Bronchial lymph node (tissue), 1 donor: ENCODE measurements around a stretch of chr6.

DNA sequence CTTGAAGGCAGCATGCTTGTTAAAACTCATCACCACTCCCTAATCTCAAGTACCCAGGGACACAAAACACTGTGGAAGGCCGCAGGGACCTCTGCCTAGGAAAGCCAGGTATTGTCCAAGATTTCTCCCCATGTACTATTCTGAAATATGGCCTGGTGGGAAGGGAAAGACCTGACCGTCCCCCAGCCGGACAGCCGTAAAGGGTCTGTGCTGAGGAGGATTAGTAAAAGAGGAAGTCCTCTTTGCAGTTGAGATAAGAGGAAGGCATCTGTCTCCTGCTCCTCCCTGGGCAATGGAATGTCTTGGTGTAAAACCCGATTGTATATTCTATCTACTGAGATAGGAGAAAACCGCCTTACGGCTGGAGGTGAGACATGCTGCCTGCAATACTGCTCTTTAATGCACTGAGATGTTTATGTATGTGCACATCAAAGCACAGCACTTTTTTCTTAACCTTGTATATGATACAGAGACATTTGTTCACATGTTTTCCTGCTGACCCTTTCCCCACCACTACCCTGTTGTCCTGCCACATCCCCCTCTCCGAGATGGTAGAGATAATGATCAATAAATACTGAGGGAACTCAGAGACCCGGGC is 85.4 kb upstream of the ZNF322 start:
- PRO-cap: no peak

DNA sequence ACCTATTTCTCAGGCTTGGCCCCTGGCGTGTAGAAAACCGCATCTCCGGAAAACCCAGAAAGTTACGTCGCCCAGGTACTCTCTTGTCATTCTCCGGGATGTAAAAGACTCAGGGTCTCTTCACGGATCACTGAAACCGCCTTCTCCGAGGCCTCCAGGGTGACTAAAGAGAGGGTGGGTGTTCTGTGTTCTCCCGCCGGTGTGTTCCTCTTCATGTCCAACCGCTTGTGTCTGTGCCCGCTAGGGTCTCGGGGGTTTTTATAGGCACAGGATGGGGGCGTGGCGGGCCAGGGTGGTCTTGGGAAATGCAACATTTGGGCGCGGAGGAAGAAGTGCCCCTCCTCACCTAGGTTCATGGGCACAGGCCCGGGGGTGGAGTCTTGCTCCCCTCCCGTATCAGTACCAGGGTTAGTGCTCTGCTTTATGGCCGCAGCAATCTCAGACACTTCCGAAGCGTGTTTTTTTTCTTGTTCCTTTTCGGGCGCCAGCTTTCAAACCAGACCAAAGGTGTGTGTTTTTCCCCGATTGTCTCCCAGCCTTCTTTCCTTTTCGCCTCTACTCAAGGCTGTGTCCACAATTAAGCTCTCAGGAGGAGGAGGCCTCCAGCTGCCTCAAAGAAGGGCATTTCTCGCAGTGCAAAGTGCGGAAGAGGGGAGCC is 95.3 kb upstream of the ZNF322 start:
- PRO-cap: no peak

- PRO-cap: no peak
Measured at GRCh38 chr6:27162152-27162628, 15.3 kb downstream of the H2AC12 start.

DNA sequence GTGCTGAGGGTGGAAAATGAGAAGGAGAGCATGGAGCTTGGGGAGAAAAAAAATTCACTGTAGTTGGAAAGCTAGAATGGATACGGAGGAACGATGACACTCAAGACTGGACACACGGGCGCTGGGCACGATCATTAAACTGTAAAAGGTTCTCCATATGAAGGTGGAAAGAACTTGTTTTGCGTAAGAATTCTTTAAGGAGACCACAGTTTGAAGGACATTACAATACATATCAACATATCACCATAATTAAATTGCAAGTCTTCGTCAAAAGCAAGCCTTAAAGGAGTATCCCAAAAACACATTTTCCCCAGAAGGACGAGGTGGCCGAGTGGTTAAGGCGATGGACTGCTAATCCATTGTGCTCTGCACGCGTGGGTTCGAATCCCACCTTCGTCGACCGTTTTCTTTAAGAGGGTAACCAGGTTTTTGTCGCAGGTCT is 14.4 kb downstream of the POM121L2 start:
- PRO-cap: no peak

DNA sequence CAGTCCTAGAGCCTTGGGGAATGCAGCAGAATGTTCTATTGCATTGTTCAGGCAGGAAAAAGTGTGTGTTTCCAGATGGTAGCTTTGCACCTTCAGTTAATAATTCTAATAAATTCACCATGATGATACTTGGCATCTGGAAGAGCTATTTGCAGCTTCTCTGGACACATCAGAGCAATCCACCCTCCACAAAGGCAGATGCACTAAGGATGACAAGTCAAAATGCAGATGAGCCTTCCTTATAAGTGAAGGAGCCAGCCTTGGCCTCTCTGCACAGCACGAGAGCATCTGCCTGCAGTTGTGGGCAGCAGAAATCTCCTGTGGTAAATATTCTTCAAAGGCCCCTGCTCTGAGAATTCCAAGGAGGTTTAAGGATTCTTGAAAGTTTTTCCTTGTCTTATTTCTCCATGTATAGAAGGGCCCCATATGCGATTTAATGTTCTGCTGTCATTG is 6.9 kb upstream of the POM121L2 start:
- PRO-cap: no peak

DNA sequence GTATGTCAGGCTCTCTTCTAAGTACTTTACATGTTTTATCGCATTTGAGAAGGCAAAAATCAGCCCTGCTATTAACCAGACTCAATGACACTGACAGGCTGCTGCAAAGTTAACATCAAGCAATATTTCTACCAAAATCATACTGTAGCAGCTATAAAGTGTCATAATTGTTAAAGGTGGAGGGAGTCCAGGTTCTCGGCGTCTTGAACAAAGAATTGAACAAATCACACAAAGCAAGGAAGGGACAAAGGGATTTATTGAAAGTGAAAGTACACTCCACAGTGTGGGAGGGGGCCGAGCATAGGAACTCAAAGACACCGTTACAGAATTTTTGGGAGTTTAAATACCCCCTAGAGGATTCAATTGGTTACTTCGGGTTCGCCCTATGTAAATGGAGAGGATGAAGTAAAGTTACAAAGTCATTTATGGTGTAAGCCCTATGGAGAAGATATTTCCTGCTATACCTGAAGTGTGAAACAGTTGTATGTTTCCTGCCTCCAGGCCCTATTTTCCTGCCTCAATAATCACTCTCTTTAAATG is 12.9 kb upstream of the ZNF391 start:
- PRO-cap: no peak

DNA sequence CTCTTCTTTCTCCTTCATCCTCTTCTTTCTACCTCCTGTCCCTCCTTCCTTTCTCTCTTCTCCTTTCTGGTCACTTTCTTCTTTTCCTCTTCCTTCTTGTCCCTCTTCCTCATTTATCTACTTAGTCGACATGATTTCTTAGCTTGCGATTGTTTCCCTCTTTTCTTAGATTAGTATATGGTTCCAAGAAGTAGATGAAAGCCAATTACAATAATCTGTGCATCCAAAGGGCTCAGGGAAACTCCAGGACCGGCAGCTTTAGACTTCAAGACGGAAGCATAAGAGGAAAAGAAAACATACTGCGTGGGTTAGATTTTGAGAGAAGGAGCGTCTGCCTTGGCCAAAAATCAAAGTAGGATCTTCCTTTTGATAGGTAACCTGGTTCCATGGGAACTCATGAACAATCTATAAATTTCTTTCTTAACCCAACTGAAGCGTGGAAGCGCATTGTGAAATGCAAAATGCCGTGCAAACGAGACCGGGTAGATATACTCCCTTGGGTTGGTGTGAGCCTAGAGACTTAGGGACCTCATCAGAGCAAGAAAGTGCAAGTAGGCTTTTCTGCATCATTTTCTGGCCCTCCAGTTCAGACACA is 5.0 kb upstream of the ZNF184 start:
- PRO-cap: no peak

GRCh38 chr6:27531953-27532336 is 59.0 kb upstream of the ZNF184 start:
- PRO-cap: no peak

- PRO-cap: no peak
Measured at GRCh38 chr6:27541532-27542408, 68.9 kb upstream of the ZNF184 start.

DNA sequence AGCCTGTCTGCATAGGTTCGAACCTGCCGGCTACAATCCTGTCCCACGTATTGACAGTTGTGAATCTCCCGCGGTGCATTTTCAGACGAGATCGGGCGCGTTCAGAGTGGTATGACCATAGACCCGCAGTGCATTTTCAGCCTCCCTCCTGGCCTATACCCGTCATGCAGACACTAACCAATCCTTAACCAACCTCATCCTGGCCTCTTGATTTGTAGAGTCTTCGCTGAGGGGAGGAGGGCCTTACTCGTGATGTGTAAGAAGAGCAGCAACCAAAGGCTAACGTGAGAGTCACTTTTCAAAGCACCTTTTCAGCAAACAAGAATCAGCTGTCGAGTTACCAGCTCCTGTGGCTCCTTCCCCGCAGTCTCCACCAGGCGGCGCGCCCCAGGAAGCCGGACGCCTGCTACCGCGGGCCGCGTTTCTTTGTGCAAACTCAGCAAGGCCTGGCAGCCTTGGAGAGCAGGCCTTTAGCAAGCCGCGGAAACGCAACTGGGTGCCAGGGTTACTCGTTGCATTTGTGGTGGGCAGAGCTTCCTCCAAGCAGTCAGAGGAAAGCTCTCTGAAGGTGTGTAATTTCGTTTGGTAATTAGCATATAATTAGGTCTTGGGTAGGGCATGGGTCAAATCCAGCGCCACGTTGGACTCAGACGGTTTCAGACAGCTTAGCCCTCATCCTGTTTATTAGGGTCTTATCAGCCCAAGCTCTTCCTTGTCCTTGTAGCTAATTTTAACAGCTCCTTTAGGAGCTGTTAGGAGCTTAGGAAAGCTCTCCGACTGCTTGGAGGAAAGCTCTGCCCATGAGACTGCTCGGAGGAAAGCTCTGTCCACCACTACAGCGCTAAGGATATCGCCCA is 35.3 kb downstream of the H2BC13 start:
- PRO-cap: no peak

GRCh38 chr6:27777410-27778093 is 30.2 kb downstream of the H2BC13 start:
- PRO-cap: no peak

- PRO-cap: no peak
Measured at GRCh38 chr6:27829847-27830456, 1.4 kb downstream of the H4C12 start.

DNA sequence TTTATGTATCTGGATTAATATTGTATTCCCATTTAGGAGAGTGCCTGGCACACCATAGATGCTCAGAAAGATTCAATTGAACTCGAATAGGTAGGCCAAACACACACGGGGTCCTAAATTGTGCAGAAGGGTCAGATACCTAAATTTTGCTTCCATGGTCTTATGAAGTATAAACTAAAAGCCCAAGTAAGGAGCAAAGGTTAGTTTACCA is 1.8 kb downstream of the H2AC15 start:
- PRO-cap: no peak

GRCh38 chr6:27863948-27864416 is 1.1 kb upstream of the H2AC16 start:
- PRO-cap: no peak

DNA sequence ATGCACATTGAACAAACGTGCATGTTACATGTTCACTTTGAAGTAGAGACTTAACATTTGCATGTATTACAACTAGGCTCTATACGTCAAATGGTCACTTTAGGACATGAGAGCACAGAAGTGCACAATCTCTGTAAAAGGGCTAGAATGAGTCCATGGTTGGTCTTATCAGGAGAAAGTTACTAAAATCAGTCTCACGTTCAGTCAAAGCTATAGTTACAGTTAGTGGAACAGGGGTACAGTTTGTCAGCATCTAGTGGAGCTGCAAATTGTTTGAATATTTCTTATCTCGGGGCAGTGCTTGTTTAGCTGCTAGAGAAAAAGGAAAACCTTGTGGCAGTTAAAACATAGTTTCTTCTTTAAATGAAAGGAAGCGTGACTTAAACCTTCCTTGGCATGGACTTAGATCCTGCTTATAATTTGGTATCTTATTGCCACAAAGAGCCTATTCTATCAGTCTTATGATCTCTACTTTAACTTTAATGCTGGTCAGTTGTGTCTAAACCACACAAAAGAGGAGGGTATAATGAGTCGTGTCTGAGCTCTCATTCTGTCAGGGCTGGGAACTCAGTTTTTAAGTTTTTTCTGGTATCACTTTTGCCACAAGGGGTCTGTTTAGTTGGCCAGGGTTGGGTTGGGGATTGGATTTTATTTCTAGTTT is 4.5 kb upstream of the ZSCAN9 start:
- PRO-cap: no peak

DNA sequence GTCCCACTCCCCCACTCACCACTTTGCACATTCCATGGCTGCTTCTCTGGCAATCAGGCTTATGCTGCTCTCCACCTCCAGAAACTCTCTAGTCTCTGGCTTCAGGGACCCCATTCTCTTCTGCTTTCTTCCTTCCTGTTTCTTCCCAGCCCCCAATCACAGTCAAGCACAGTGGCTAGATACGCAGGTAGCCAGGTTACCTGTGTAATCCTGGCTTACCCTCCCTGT is 633 bp upstream of the ZKSCAN4 start:
- PRO-cap: unidirectional peak, minus-strand start at position 90 of the sequence

DNA sequence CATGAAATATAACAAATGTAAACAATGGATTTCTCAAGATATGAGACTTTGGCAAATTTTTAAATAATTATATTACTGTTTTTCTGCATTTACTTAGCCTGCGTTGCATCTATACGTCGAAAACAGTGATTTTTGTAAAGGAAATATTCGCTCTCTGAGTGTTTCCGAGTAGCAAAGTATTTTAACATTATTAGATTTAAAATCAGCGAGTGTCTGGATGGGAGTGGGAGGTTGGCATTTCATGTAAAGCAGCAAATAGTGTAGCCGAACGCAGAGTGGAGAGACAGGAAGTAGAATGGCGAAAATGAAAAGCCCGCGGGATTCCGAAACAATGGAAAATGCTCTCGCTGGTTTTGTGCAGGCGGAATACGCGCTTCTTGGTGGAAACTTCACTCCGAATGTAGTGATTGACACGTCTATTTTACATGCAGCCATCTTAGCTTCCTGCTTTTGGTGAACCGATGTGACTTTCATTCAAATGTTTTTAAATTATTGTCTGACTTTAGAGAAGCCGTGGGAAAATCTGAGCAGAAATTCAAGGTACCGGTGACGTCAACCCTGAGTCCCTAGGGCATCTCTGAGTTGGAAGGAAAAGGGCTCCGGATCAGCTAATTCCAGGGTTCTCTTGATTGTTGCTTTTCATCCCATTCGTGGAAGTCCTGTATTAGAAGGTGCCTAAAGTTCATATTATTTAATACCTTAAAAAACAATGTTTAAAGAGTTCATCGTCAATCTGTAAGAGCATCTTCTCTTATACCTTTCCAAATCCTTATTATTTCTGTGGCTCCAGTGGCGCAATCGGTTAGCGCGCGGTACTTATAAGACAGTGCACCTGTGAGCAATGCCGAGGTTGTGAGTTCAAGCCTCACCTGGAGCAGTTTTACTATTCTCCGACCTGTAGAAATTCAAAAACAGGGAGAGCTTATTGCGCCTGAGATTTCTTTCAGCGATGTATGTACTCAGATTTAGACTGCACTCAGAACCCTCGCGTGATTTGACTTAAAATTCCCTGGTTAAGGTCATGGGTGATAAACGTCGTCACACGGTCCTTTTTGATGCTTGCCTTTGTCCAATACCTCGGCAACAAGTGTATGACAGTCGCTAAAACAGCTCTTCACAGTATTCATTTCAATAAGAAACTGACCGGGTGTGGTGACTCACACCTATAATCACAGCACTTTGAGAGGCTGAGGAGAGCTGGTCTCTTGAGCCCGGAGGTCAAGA is 11.5 kb downstream of the GPX5 start:
- PRO-cap: no peak

DNA sequence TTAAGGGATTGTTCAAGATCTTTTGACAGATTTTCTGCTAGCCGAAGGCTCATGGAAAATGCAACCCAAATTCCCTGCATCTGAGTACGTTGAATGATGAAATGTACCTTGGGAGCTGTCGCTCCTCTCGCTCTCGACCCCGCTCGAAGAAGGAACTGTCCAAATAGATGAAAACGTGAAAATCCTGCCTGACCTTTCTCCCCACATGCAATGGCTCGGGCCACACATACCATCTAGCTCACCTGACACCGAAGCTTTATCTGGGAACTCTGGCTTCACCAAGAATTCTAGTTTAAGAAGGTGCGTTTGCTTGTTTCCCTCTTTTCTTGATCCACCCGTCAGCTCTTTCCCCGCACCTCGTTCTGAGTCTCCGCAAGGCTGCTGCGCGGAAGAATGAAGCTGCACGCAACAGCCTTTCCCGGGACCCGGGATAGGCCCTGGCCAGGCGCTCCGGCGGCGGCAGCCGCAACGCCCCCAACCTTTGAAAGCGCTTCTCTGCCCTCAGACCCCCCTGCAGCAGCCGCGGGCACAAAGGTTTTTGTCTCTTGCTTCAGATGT is 87.1 kb upstream of the SCAND3 start:
- PRO-cap: no peak

DNA sequence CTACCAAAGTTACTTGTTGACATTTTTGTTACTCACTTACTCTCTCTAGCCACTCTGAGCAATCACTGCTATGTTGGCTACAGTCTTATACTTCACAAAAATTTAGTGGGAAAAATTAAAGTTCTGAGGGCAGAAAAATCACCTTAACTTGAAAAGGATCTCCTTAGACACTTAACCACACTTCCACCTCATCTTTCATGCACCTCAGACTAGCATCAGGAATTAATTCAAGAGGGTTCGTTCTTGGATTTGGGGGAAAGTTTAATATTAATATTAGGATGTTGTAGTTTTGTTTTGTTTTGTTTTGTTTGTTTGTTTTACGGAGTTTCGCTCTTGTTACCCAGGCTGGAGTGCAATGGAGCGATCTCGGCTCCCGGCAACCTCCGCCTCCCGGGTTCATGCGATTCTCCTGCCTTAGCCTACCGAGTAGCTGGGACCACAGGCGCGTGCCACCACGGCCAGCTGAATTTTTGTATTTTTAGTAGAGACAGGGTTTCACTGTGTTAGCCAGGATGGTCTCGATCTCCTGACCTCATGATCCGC is 133.3 kb upstream of the SCAND3 start:
- PRO-cap: no peak

- PRO-cap: no peak
Measured at GRCh38 chr6:28725502-28726562, 138.7 kb upstream of the SCAND3 start.